Colic lymph node (tissue), 1 donor: Measurements from ENCODE around the genes NSMCE4A, TACC2, PLEKHA1 and ARMS2.

GRCh38 chr10:121418209-121418758 is 180.0 kb downstream of the FGFR2 start:
- PRO-cap: no peak

GRCh38 chr10:121593688-121594286 is 4.5 kb downstream of the FGFR2 start:
- PRO-cap: no peak

- PRO-cap: bidirectional peak, plus-strand start at chr10:121598619, minus-strand start at chr10:121598425
Observed at GRCh38 chr10:121598522-121598989, 312 bp upstream of the FGFR2 start.

DNA sequence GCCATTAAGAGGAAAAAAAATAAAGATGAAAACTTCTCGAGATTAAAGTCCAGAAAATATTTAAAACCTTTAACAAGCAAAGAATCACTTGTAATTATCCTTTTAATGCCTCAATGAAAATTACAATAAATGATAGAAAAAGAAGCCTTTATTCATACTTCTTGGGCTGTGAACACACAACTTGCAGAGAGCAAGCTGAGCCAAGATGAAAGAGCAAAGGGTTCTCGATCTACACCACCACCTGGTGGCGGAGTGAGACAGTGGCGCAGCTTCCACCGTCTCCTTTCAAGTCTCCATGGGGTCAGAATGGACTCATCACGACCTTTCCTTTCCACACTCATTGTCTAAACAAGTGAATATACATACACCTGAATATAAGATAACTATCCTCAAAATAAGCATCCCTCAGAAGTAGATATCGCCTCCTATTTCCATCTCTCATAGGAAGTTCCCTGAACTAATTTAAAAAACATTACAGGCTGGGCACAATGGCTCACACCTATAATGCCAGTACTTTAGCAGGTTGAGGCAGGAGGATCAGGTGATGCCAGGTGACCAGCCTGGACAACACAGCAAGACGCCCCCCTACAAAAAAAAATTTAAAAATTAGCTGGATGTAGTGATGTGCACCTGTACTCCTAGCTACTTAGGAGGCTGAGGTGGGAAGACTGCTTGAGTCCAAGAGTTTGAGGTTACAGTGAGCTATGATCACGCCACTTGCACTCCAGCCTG is 40.7 kb downstream of the ATE1 start:
- PRO-cap: no peak

DNA sequence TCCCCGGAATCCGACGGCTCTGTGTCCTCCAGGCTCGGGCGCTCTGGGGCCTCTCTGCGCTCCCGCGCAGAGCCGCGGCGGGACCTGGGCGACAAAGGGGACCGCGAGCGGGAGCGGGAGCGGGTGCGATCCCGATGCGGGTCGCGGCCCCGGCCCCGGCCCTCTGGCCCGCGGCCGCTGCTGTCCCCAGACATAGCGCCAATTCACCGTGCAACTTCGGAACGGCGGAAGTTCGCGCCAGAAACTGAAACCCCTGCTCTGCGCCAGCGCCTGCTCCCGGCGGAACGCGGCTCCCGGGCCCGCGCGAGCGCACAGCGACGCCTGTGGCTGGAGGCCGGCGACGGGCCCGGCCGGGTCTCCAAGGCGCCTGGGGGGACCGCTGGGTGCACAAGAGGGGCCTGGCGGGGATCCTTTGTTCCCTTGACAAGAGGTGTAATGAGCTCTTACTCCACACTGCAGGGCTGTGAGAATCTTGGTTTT is at the start of gene NSMCE4A:
TSS of gene NSMCE4A (minus strand) at position 246 of the 480 bp plus-strand sequence.
- PRO-cap: unidirectional peak, minus-strand start at position 165 of the sequence

GRCh38 chr10:121975452-121975774 is 396 bp upstream of the NSMCE4A start:
- PRO-cap: no peak

DNA sequence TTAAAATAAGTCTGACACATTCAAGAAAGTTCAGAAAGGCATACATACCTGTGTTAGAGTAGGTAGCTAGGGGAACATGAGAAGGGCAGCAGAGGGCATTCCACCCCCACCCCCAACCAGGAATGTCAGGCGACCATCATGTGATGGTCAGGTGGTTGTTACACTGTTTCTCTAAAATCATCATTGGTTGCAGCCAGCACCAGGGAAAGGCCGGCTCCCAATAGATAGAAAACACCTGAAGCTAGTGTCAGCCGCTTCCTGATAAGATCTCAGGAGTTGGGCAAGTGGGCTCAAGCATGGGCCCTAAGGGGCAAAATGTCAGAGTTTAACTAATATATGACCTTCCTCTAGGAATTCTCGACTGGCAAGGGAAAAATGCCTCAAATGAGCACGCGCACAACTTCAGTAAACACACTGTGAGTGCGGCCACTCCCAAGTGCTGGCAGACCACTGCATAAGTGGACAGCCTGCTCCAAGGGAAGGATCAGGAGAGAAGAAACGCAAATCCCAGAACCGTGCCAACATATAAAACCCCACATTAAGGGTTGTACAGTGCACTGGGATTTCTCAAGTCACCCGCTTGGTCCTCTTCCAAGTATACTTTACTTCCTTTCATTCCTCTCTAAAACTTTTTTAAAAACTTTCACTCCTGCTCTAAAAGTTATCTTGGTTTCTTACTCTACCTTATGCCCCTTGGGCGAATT is at the start of gene TACC2:
TSS of gene TACC2 (plus strand) at position 455 of the 704 bp plus-strand sequence.
- PRO-cap: no peak

DNA sequence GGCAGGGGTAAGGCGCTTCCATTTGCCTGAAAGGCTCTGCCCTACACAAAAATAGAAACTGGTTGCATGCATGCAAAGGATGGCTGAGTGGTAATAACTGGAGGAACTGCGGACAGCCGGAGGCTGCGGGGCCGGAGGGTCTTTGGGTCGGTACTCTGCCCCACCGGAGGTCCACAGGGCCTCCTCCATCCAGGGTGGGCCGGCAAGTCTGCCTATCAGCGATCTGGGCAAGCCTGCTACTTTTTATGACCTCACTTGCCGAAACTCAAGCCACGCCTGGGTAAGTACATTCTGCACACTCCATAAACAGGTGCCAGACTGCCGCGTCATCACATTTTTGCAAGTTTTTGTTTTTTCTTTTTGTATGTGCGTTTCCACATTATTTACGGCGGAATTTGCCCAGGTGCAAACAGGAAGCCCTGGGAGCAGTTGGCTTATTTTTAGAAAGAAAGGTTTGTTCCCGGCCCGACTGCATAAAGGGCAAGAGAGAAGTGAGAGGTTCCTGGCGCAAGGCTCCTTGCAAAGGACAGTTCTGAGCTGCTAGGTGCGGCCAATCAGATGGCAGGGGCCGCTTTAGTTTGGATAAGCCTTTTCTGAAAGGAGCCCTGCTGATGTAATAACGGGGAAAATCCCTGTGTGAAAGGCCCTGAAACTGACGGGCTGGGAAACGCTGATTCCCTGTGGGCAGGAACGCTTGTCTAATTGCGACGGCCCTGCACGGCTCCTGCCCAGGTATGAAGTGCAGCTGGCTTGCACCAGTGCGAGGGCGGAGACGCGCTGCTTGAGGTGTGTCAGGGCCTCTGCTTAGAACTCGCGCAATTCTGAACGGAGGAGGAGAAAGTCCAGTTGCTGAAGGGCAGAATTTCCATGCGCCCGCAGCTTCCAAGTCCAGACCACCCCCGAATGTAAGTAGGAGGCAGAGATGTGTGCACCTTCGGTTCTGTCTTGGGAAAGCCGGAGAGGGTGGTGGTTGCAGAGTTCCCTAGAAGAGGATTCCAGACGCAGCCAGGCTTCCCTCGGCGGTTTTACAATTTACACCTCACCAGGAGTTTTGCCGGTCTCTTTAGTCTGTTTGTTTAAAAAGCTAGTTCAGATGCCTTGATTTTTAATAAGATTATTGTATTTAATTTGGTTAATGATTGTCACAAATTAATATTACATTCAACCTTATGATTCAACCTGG is 30.4 kb downstream of the TACC2 start:
- PRO-cap: no peak

DNA sequence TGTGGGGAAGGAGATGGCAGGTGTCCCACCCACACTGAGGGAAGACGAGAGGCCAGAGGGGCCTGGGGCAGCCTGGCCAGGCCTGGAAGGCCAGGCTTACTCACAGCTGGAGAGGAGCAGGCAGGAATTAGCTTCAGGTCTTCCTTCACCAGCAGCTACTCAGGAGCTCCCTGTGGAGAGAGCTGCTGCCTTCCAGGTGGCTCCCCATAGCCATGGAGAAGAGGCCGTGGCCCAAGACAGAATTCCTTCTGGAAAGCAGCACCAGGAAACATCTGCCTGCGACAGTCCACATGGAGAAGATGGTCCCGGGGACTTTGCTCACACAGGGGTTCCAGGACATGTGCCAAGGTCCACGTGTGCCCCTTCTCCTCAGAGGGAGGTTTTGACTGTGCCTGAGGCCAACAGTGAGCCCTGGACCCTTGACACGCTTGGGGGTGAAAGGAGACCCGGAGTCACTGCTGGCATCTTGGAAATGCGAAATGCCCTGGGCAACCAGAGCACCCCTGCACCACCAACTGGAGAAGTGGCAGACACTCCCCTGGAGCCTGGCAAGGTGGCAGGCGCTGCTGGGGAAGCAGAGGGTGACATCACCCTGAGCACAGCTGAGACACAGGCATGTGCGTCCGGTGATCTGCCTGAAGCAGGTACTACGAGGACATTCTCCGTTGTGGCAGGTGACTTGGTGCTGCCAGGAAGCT is 98.2 kb downstream of the TACC2 start:
- PRO-cap: no peak

GRCh38 chr10:122126579-122127728 is 138.0 kb downstream of the TACC2 start:
- PRO-cap: no peak

- PRO-cap: no peak
Observed at GRCh38 chr10:122139232-122139766, 131.8 kb upstream of the BTBD16 start.

DNA sequence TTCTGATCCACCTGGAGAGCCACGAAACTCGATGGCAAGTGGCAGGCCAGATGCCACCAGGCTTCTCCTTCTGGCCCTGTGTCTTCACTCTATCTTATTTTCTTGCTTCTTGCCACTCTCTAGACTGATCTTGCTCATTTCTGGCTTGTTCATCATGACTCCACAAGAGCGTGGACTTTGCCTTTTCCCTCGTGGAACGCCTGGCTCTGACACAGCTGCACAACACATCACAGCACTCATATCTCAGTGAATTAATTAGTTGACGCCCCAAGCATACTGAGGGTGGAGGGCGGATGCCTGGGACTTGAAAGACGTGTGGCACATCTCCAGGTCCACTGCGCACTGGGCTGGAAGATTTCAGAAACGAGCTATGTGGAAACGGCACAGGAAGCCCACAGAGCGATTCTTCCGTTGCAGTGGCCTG is 23.7 kb upstream of the PLEKHA1 start:
- PRO-cap: no peak

DNA sequence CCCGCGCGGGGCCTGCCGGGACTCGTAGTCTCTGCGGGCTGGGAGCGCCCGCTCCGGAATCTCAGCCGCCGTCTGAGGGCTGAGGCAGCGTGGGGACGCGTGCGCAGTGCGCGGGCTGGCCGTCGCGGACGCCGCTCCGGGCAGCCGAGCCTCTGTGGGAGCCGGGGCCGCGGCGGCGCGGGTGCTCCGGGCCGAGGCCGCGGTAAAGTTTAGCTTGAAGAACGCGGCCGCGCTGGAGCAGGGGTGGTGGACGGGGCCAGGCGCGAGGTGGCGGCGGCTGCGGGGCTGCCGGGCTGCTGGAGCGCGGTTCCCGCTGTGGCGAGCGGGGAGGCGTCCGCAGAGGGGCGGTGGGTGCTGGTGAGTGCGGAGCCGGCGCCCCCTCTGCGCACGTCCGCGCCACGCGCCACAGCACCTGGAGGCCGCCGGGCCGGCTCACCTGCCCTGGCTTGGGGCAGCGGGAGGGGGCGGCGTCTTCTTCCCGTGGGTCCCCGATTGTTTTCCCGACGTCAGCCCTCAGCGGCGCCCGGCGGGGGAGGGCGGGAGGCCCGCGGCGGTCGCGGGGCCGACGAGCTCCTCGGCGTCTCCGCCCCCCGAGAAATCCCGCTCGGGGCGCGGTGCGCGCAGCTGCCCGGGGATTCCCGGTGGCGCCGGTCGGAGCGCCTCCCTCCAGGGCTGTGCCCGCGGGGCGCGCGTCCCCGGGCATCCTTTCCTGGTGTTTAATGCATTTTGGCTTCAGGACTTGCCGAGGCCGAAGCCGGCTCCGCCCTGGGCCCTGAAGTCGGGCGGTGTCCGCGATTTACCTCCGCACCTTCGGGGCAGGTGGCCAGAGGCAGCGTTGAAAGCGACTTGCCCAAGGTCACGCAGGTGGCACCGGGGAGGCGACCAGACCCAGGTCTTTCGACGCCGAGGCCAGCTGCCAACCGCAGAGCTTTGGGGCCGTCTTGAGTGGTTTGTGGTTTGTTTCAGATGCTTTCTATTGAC is at the start of gene PLEKHA1:
TSS of gene PLEKHA1 (plus strand) at position 104 of the 981 bp plus-strand sequence.
- PRO-cap: bidirectional peak, plus-strand start at position 71 of the sequence, minus-strand start outside the sequence; unidirectional peak, plus-strand start at position 339 of the sequence; bidirectional peak, plus-strand start at position 623 of the sequence, minus-strand start at position 582 of the sequence

GRCh38 chr10:122454354-122454726 is at the start of gene ARMS2:
ARMS2 (plus strand) TSS chr10:122454653.
- PRO-cap: no peak

DNA sequence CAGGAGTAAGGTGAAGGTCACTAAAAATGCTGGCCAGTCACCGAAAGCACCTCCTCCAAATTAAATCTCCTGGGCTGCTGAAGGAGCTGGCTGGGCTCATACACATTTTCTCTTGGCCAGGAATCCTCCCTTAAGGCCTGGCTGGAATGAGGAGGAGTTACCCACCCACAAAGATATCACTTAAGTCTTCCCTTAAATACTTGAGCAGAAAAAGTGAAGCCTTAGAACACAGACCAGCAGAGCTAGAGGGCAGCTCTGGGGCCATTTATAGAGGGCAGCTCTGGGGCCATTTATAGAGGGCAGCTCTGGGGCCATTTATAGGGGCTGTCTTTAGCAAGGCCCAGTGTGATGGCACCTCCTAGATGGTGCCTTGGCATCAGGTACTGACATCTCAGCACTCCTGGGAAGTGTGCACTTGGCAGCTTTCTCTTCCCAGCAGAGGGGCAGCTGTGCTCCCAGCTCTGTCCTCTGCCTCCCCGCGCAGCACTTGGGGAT is 46.4 kb downstream of the HTRA1 start:
- PRO-cap: no peak

GRCh38 chr10:122515723-122515966 is 44.9 kb upstream of the DMBT1 start:
- PRO-cap: no peak

DNA sequence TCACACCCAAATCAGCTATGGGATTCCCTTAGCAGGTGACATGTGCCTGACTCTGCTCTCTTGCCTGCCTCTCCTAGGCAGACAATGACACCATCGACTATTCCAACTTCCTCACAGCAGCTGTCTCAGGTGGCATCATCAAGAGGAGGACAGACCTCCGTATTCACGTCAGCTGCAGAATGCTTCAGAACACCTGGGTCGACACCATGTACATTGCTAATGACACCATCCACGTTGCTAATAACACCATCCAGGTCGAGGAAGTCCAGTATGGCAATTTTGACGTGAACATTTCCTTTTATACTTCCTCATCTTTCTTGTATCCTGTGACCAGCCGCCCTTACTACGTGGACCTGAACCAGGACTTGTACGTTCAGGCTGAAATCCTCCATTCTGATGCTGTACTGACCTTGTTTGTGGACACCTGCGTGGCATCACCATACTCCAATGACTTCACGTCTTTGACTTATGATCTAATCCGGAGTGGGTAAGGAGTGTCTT is 32.6 kb upstream of the SPADH start:
- PRO-cap: no peak

- PRO-cap: no peak
Observed at GRCh38 chr10:123011847-123012587, 3.2 kb downstream of the ACADSB start.

- PRO-cap: no peak
Observed at GRCh38 chr10:123038886-123039871, 30.4 kb downstream of the ACADSB start.

- PRO-cap: unidirectional peak, plus-strand start at chr10:123134853
Observed at GRCh38 chr10:123134698-123135039, 1.1 kb upstream of the HMX3 start.